Neural progenitor cell (in vitro differentiated cells): ENCODE measurements around a stretch of chr1.

GRCh38 chr1:20784723-20785209 lies 2.3 kb downstream of the HP1BP3 start:
- RAMPAGE, long total RNA = no peak

DNA sequence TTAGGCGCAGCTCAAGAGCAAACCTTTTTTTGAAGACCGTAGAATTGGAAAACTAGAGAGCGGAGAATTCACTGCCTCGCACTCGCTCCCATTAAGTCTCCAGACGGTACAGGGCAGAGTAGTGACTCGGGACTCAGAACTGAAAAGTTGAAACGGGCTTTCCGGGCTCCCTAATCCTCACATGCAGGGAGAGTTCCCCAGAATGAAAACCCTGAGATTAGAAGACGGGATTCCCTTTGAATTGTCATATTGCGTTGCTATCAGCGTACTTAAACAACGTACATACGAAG lies 460 bp upstream of the HP1BP3 start:
- RAMPAGE, long total RNA = no peak

DNA sequence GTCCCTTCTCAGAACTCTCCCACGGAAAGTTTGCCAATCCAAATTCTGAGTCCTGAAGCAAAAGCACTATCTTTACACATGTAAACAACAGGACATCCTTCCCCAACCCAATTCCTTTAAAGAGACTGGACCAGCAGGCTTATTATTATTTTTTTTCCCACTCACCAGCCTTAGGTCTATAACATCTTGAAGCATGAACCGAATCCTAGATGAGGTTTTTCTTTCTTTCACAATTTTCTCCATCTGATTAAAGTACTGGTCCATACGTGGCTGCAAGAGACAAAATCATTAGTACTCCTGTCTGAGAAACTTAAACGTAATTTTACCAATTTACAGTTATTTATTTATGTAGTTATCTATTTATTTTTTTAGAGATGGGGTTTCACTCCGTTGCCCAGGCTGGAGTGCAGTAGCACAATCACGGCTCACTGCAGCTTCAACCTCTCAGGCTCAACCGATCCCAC lies 75.0 kb upstream of the HP1BP3 start:
- RAMPAGE, long total RNA = no peak

GRCh38 chr1:20899473-20900074 lies 112.5 kb upstream of the HP1BP3 start:
- RAMPAGE, long total RNA = no peak

DNA sequence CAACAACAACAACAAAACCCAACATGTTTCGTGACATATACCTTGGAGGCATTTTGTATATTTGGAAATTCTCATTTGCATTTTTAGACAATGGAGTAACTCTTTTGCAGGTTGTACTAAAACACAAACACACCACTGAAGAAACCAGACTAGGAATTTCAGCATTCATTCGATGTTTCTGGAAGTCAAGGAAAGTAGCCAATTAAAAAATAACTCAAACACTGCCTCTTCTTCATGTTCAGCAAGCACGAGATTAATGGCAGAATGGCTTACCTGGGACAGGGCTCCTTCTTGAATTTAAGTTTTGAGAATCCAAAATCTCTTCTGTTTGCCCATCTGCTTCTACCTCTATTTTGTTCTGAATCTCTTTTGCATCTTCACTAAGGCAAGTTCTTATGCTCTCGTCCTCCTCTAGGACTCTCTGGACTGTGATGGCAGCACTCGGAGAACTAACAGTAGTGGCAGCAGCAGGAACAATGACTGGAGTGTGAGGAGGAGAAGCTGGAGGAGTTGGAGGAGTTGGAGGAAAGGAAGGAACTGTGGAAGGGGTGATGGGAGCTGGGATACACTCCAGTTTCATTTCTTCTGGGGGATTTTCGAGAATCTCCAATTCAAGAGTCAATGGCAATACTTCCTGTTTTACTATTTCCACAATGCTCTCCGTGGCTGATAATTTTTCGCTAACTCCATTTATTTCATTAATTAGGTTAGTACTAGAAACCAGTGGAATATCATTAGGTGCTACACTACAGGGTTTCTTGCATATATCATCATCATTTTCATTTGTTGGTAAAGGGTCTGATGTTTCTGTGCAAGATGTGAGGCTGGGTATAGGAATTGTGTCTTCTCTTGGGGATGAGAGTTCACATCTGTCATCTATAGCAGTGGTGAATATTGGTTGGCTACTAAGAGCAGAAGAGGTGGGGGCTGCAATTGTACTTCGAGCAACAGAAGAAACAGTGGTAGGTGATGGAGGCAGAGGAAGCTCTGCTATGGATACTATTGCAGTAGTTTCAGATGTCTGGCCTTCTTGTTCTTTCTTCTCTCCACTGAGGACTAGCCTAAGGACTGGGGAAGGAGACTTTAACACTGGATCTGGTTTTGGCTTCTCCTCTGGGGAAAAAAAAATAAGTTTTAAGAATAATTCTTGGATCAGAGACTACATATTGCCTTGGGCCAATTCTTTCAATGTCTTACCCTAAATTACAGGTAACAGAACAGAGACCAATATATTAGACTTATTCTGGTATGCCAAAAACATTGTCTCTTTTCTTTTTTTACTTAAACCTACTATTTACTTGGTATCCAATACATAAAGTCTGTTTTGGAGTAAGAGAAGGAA lies 154.6 kb upstream of the HP1BP3 start:
- RAMPAGE, long total RNA = no peak

GRCh38 chr1:21069483-21069861 lies 107.2 kb downstream of the EIF4G3 start:
- RAMPAGE, long total RNA = no peak

GRCh38 chr1:21175650-21176467 lies 838 bp downstream of the EIF4G3 start:
- RAMPAGE, long total RNA = no peak

DNA sequence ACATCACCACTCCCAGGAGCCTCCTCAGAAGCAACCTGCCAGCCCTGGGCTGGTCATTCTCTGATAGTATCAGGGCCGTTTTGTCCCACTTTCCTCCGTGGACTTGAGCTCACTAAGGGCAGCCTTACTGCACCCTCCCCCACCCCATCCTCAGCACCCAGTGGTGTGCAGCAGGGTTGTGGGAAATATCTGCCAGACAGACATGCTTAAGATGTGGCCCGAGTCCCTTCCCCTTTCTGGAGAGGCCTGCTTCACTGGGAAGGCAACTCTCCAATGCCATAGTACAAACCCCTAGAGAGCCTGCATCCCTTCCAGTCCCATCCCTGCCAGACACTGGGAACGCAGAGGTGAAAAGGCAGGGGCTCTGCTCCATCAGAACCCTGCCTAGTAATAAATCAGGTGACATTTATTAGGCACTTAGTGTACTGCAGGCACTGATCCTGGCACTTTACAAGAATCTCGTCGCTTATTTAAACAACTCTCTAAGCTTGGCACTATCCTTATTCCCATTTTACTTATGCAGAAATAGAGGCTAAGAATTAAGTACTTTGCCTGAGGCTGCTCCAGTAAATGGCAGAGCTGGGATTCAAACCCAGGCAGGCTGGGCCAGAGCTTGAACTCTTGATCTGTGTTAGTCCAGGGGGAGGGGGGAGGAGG lies 41.8 kb upstream of the ECE1 start:
- RAMPAGE, long total RNA = no peak

- RAMPAGE, long total RNA = no peak
Observed at GRCh38 chr1:21333953-21335067, 44.0 kb upstream of the ECE1 start.

DNA sequence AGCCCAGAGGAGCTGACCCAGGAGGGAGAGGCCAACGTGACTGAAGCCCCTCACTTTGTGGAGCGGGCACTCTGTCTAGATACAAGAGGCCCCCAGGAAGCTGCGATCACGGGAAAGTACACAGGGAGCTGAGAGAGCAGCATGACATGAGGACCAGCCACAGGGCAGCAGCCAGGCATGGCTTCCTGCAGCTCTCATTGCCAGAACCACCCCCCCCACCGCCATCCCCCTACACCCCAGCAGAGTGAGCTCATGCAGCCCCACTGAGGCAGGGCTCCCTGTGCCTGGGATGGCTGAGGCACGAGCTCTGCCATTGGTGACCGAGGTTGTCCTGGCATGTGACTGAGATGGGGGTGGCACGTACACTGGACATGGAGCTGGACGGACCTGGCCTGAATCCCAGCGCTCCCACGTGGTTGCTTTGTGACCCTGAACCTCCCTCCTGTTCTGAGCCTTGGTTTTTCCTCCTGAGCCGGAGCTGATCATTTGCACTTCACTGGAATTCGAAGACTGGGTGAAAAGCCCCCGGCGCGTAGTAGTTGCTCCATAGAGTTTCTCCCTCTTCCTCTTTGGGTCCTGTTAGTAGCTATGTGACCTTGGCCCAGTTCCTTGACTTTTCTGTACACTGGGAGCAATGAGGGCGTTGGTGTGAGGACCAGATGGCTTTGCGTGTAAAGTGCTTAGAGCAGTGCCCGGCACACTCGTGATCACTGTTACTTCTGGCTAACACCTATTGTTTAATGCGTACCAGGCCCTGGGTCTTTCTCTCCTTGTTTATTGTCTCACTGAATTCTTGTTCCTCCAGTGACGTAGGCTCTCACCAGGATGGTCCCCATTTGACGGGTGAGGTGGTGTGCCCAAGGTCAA lies 28.4 kb downstream of the ALPL start:
- RAMPAGE, long total RNA = no peak

GRCh38 chr1:21631913-21632821 lies 37.0 kb downstream of the RAP1GAP start:
- RAMPAGE, long total RNA = no peak

DNA sequence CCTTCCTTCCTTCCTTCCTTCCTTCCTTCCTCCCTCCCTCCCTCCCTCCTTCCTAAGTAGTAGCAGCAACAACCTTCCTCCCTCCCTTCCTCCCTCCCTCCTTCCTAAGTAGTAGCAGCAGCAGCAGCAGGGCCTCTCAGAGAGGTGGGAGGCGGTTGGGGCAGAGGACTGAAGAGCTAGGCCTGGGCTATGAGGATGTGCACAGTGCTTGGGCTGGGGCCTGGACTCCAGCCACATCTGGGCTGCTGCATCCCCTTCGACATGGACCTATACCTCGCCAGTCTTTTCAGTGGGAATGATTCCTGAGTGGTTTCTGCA lies 15.6 kb downstream of the RAP1GAP start:
- RAMPAGE, long total RNA = no peak

DNA sequence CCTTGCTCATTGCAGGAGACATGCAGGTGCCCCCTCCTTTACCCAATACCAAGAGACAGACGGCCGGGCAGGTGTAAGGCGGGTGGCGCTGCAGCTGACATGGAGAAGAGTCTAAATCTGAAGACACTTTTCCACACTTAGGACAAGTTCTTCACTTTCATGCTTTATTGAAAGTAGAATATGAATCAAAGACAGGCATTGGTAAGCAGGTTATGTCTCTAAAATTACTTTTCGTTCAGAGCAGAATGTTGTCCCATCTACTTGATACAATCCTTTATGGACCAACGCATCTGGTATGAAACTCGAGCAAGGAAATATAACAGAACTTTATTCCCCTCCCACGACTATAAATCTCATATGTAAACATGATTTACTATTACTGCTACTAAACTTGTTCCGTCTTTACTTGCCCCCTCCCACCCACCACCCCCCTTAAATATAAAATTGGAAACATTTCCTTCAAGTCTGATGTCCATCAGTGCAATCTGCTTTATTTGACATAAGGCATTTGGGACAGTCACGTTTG lies 9.7 kb upstream of the RAP1GAP start:
- RAMPAGE, long total RNA = no peak

- RAMPAGE, long total RNA = no peak
Observed at GRCh38 chr1:21721283-21722305, 52.4 kb upstream of the RAP1GAP start.

GRCh38 chr1:21723834-21724438 lies 54.8 kb upstream of the RAP1GAP start:
- RAMPAGE, long total RNA = no peak

DNA sequence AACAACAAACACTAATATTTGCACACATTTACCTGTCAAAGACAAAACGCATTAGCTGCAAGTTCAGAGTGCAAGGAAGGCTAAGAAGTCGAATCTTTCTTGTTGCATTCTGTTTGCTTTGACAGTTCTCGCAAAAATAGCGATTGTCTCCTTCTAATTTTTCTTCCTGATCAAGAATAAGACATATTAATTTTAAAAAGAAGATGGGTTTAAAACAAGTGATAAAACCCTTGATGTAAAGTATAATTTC lies 34.9 kb downstream of the USP48 start:
- RAMPAGE, long total RNA = no peak

GRCh38 chr1:21779678-21780319 lies 3.1 kb downstream of the USP48 start:
- RAMPAGE, long total RNA = no peak

DNA sequence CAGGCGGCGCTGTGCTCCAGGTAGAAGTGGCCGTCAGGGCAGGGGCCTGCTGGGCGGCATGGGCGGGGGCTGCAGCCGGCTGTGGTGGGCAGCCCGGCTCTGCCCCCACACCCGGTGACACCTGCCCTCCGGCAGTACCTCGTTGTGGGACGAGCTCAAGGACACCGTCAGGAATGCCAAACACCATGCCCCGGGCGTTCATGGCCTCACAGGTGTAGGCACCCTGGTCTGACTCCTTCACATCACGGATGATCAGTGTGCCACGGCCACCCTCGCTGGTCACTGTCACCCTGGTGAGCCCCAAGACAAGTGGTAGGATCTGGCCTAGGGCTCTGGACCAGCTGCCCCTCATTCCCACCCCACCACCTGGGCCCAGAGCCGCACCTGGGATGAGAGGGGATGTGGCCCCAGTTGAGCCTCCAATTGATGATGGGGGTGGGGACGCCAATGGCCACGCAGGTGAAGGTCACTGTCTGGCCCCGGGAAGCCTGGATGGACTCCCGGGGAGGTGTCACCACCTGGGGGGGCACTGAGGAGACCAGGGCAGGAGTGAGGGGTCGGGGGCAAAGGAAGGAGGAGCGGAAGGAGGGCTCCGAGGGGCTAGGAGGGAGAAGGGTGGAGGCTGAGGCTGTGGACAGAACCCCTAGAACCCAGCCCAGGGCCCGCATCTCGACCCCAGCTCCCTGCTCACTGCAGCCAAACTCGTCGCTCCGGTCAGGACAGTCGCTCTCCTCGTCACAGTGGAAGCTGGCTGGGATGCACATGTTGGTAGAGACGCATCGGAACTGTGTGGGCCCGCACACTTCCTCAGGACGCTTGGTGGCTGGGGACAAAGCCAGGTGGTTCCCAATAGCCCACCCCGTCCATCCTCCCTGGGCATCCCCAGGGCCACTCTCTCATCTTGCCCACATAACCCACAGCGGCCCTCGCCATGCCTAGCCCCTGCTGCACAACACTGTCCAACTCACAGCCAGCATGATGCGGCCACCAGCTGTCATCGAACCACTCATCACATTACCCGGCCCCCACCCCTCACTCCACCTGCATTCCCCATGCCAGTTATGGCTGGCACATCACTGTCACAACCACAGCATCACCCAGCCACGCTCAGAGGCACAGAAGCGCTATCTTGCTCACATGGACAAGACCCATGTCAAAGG lies 52.1 kb downstream of the HSPG2 start:
- RAMPAGE, long total RNA = no peak

- RAMPAGE, long total RNA = no peak
Observed at GRCh38 chr1:21904496-21905420, 32.4 kb downstream of the HSPG2 start.

GRCh38 chr1:21929434-21930499 lies 7.3 kb downstream of the HSPG2 start:
- RAMPAGE, long total RNA = no peak